ENCODE measurements around the genes BLZF1 and FMO2.

GRCh38 chr1:169060950-169061227 is 45.6 kb upstream of the ATP1B1 start:
- PRO-cap, 4 experiments: no peak in any of the 4 experiments
- RAMPAGE, long total RNA, 2 experiments: no peak in any of the 2 experiments
- RRBS: no CpG with 5 or more reads among the region's 2 CpGs

- PRO-cap, 4 experiments: peak in 4 of 4 experiments; most common plus-strand start chr1:169105955 (in 3); most common minus-strand start chr1:169106189 (in 4)
- RAMPAGE, long total RNA, 2 experiments: no peak in any of the 2 experiments
- RRBS: 2% methylated on average over 31 of the region's 73 CpGs
Observed at GRCh38 chr1:169105305-169106260, 907 bp upstream of the ATP1B1 start.

- PRO-cap, 4 experiments: no peak in any of the 4 experiments
- RAMPAGE, long total RNA, 2 experiments: no peak in any of the 2 experiments
- RRBS: no CpG with 5 or more reads among the region's 8 CpGs
Observed at GRCh38 chr1:169119721-169120485, 13.4 kb downstream of the ATP1B1 start.

- PRO-cap, 4 experiments: peak in 4 of 4 experiments; most common plus-strand start chr1:169368217 (in 2); most common minus-strand start chr1:169367747 (in 1)
- RAMPAGE, long total RNA, 2 experiments: start-site peak on the plus strand in 1 of 2 experiments, at chr1:169368203-169368231 at its widest, 132 reads per replicate
- RRBS: 0% methylated on average over 3 of the region's 58 CpGs
Observed at GRCh38 chr1:169367608-169368876, at the start of gene BLZF1. Gene BLZF1, plus strand, starts transcription at chr1:169368195.

DNA sequence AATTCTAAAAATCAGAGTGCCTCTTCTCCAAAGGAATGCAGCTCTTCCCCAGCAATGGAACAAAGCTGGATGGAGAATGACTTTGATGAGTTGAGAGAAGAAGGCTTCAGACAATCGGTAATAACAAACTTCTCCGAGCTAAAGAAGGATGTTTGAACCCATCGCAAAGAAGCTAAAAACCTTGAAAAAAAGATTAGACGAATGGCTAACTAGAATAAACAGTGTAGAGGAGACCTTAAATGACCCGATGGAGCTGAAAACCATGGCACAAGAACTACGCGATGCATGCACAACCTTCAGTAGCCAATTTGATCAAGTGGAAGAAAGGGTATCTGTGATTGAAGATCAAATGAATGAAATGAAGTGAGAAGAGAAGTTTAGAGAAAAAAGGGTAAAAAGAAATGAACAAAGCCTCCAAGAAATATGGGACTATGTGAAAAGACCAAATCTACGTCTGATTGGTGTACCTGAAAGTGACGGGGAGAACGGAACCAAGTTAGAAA is 25.5 kb downstream of the CCDC181 start:
- PRO-cap, 4 experiments: no peak in any of the 4 experiments
- RAMPAGE, long total RNA, 2 experiments: no peak in any of the 2 experiments
- RRBS: no CpG with 5 or more reads among the region's 10 CpGs

- PRO-cap, 4 experiments: peak in 4 of 4 experiments; most common plus-strand start chr1:169483766 (in 3); most common minus-strand start chr1:169483609 (in 2)
- RAMPAGE, long total RNA, 2 experiments: no peak in any of the 2 experiments
- RRBS: no CpG with 5 or more reads among the region's 6 CpGs
Observed at GRCh38 chr1:169483286-169483974, 2.3 kb downstream of the SLC19A2 start.

DNA sequence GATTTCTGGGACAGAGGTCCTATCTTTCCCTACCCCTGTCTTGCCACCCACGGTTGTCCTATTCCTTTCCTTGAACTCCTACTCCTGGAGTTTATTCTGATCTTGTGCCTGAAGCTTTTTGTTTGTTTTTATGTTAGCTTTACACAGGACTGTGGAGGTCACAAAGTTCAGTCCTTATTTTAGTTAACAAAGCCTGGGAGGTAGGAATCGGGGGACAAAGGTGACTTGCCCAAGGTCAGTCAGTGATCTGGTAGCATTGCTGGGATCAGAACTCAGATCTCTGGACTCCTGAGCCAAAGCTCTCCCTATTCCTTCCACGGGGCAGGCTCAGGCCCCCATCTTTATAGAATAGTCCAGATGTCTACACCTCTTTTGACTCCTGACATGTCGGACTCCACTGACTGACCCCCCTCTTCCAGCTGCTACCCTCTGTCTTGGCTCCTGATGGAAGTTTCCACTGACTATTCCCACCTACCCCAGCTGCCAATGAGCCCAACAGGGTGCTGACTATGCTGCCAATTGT is 10.0 kb downstream of the F5 start:
- PRO-cap, 4 experiments: no peak in any of the 4 experiments
- RAMPAGE, long total RNA, 2 experiments: no peak in any of the 2 experiments
- RRBS: no CpG with 5 or more reads among the region's 4 CpGs

- PRO-cap, 4 experiments: no peak in any of the 4 experiments
- RAMPAGE, long total RNA, 2 experiments: no peak in any of the 2 experiments
- RRBS: no CpG with 5 or more reads among the region's 5 CpGs
Observed at GRCh38 chr1:169584806-169585236, 1.5 kb downstream of the F5 start.

GRCh38 chr1:169892672-169893162 is 979 bp downstream of the SCYL3 start:
- PRO-cap, 4 experiments: peak in 1 of 4 experiments; most common plus-strand start chr1:169893030 (in 1); most common minus-strand start chr1:169893003 (in 1)
- RAMPAGE, long total RNA, 2 experiments: no peak in any of the 2 experiments
- RRBS: no CpG with 5 or more reads among the region's 8 CpGs

DNA sequence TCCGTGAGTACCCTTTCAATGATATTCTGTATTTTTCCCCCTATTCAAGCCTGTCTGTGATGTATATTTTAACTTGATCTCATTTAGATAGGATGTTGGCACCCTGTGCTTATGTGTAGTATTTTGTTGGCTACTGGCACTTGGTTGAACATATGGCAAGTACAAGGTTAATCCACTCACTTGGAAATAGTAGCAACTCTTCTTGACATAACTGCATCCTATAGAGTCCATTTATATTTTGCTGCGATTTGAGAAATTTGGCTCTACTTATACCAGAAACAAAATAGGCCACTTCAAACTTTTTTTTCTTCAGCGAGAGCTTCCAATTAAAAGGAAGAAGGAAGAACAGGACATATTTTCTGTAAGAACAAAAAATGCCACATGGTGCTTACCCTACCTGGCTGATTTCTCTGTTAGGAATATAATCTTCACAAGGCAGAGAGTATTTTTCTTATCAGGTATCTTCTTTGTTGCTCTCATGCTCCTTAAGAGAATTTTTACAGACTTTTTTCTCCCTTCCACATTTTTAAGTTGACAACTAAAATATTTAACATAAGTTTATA is 88.7 kb downstream of the NTMT2 start:
- PRO-cap, 4 experiments: no peak in any of the 4 experiments
- RAMPAGE, long total RNA, 2 experiments: no peak in any of the 2 experiments
- RRBS: no CpG with 5 or more reads among the region's 3 CpGs

DNA sequence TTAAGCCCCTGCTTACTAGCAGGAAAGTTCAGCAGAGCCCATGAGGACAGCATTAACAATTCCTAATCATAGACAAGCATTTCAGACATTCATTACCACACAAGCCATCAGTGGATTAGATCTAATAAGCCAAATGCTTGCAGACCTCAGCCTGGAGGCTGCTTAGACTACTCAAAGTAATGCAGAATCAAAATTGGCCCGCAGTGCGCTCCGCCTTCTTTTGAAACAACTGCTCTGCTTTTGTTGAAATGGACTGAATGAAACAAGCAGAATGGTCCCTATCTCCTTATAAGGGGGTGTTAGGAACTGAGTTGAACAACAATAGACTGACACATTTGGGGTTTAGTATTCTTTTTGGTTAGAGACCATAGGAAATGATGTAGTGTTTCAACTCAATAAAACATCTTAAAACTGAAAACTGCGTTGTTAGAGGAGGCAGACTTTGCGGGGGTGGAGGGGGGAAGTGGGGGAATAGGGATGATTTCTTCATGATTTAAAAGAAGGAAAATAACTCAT is 54.5 kb downstream of the GORAB start:
- PRO-cap, 4 experiments: peak in 3 of 4 experiments; most common minus-strand start position 231 of the sequence (in 3)
- RAMPAGE, long total RNA, 2 experiments: no peak in any of the 2 experiments
- RRBS: no CpG with 5 or more reads among the region's 5 CpGs

DNA sequence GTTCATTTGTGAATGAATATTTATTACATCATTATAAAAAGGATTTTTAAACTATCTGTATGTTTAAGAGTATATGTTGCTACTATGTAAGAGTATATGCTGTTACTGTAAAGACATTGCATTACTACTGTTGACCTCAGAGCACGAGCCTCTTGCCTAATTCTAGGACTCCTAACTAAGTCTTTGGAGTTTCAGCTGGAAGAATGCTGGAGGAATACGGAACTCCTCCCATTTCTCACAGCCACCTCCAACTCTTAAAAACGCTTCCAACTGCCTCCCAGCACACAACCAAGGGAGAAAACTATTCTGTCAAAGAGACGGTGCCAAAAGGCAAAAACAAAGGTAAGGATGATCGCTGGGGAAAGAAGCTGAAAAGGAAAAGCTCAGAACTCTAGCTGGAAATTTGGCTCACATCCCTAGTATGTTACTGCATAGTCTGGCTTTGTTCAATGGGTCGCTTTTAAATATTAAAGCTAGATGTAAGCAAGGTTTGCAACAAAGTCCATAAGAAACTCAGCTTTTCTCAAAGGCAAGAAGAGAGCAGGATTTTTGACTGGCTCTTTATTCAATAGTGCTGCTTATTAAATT is at the start of gene FMO2:
FMO2 (plus strand) TSS at position 283 of the 588 bp plus-strand sequence.
- PRO-cap, 4 experiments: peak in 1 of 4 experiments; most common plus-strand start position 178 of the sequence (in 1)
- RAMPAGE, long total RNA, 2 experiments: start-site peak on the plus strand in 1 of 2 experiments, centred at position 286 of the sequence, 2,358 reads per replicate
- RRBS: no CpG with 5 or more reads among the region's 6 CpGs

DNA sequence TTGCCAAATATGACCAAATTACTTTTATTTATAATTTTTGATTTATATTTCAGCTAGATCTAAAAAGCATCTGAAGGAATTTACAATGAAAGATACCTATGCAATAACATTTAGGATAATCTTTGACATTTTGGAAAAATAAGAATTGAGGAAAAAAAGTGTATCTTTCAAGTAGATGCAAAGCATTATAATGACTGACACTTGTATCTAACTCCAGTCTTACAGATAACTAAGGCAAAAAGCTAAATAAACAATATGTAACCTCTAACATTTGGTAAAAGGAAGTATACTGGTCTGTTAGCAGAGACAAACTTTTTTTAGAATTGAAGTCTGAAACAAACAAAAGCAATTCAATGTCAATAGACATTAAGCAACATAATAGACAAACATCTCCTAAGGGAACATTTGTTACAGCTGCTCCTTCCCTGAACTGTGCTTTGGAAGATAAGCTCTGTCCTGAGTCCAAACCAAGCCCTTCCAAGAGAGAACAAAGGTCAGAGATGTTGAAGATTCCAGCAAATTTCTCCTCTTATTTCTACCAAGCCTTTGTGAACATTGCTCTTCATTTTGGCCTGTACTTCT is 25.1 kb downstream of the FMO2 start:
- PRO-cap, 4 experiments: no peak in any of the 4 experiments
- RAMPAGE, long total RNA, 2 experiments: no peak in any of the 2 experiments

- PRO-cap, 4 experiments: no peak in any of the 4 experiments
- RAMPAGE, long total RNA, 2 experiments: no peak in any of the 2 experiments
- RRBS: no CpG with 5 or more reads among the region's 4 CpGs
Observed at GRCh38 chr1:171268773-171269183, 20.5 kb downstream of the FMO1 start.

GRCh38 chr1:171434519-171435682 is 50.4 kb upstream of the PRRC2C start:
- PRO-cap, 4 experiments: no peak in any of the 4 experiments
- RAMPAGE, long total RNA, 2 experiments: no peak in any of the 2 experiments
- RRBS: no CpG with 5 or more reads among the region's 16 CpGs

DNA sequence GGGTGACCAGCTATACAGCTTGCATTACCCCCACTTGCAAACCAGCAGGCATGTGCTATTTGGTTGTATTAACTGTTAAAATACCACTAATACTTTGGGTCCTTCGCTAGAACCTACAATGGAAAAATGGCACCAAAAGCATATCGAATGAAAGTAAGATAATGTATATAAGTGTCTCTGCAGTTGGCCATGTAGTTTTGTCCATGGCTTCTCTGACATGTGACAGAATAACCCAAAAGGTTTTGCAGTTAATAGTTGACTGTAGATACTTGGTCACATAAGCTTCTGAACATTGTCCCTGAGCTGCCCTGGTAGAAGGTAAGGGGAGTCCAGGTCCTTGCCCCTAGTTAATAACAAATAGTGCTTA is 27.0 kb upstream of the MYOCOS start:
- PRO-cap, 4 experiments: no peak in any of the 4 experiments
- RAMPAGE, long total RNA, 2 experiments: no peak in any of the 2 experiments
- RRBS: no CpG with 5 or more reads among the region's 2 CpGs

DNA sequence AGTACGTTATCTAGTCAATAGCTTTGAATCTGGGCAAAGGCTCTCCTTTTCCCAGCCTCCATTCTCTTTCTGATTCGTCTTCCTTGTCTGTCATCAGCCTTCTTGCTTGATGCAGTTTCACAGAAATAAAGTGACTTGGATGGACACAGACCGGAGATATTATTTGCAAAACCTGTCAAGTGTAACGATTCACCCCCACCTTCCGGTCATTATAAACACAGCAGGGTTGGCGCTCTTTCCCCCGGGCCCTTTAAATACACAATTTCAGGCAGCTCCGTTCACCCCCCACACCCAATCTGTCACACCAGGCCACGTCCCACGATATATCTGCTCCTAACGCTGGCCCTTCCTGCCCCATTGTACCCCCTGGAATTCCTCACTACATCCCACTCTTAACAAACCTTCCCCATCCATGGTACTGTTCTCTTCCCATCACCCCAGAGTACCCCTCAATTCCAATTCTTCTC is 609 bp downstream of the VAMP4 start:
- PRO-cap, 4 experiments: peak in 1 of 4 experiments; most common plus-strand start position 261 of the sequence (in 1); most common minus-strand start position 252 of the sequence (in 1)
- RAMPAGE, long total RNA, 2 experiments: no peak in any of the 2 experiments
- RRBS: 0% methylated on average over 3 of the region's 11 CpGs

DNA sequence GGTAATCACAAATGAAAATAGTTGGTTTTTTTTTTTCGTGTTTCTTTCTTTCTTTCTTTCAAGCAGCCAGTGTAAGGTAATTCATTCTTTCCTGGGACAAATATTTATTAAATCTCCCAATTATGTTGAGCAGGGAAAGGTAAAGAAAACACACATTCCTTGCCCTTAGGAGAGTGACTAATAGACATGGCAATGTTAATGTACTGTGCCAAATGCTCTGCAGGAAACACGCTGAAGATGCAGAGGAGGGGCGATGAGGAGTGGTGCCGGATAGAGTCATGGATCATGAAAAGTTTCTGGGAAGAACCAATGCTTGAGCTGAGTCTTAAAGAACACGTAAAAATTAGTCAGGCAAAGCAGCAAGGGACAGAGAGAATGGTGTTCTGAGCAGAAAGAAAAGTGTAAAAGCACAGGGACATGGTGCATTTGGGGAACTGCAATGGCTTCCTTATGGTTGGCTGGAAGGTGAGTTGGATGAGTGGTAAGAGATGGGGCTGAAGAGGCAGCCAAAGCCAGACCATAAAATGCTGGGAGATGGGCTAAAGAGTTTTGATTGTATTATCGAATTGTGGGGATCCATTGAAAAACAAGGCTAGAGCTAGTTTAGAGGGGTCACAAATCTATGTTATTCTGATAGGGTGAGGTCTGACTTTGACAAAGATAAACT is 199.3 kb downstream of the DNM3 start:
- PRO-cap, 4 experiments: no peak in any of the 4 experiments
- RAMPAGE, long total RNA, 2 experiments: no peak in any of the 2 experiments
- RRBS: no CpG with 5 or more reads among the region's 6 CpGs

- PRO-cap, 4 experiments: no peak in any of the 4 experiments
- RAMPAGE, long total RNA, 2 experiments: no peak in any of the 2 experiments
- RRBS: no CpG with 5 or more reads among the region's 2 CpGs
Observed at GRCh38 chr1:172255080-172255609, 165.3 kb upstream of the C1orf105 start.

DNA sequence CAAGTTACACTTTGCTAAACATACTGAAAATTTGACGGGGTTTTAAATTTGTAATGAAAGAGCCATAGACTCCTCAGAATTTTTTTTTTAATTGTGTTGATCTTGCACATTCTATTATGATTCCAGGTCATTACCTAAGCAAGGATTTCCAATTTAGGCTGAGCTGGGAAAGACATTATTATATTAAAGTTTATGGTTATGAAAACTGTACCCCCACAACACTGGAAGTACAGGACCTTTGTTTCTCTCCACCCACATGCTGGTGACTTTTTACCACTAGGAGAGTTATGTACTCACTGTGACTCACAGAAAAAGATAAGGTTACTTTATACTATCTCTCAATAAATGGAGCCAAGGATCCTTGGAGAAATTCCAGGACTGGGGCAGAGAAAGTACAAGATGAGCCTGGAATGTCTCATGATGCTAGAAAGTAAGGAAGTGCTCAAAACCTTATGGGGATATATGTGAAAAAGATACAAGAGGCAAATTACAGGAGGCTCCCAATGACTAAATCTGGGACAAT is 64.0 kb upstream of the C1orf105 start:
- PRO-cap, 4 experiments: no peak in any of the 4 experiments
- RAMPAGE, long total RNA, 2 experiments: no peak in any of the 2 experiments
- RRBS: no CpG with 5 or more reads among the region's 1 CpG

All from uterus (tissue), 7 donors.